AG10803 (cell line): ENCODE data around the gene HPN.

- RRBS = 2% methylated on average over 13 of the region's 91 CpGs
Measured at GRCh38 chr19:33176752-33177971, 17.0 kb upstream of the LRP3 start.

DNA sequence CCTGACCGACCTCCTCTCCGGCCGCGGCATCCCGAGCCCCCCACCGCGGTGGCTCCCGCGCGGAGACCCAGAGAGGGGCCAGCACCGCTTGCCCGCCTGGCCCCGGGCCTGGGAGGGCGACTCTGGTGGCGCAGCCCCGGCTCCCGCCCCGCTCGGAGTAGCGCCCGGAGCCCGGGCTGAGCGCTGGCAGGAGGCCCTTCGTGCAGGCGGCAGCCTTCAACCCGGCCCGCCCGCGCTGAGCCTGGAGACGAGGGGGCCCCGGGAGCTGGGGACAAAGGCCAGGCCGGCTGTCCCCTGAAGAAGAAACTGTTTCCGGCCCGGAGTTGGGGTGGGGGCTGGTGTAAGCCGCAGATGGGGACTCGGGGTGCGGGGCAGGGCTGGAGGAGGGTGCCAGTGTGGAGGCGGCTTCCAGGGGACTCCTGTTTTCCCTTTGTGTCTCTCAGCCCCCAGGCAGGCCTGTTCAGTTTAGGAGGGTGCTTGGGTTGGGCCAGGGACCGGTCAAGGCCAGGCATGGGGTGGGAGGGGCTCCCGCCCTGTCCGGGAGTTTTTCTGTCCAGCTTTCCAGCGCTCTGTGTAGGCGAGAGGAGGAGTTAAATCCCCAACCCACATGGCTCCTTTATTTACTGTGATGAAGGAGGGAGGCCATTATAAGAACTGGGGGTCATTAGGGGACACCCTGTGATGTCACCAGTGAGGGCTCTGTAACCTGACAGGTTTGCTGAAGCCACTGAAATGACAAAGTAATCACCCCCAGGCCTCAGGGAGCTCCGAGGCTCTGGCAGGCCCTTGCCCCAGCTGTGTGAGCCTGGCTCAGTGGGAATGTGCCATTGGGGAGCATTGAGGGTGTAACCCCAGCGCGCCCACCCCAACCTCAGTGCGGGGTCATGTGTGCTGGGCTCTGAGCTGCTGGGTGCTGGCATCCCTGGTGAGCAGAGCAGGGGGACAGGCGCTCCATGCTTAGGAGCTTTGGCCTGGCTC lies 1.1 kb downstream of the LRP3 start:
- RRBS = 2% methylated on average over 23 of the region's 48 CpGs

DNA sequence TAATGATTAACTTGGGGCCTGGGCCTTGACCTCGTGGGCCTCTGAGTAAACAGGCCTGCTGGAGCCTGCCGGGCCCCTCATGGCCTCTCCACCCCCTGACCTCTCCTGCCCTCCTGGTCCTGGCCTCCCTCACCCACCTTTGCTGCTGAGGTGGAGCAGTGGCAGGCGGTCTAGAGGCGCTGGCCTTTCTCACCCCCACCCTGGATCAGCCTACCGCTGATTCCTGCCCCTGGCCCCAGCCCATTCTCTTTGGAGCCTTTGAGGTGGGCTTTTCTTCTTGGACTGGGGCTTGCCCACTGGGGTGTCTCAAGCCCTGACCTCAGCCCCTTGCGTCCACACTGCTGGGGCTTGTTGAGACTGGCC lies 26.2 kb downstream of the CEBPA start:
- RRBS = 71% methylated on average over 1 of the region's 6 CpGs

DNA sequence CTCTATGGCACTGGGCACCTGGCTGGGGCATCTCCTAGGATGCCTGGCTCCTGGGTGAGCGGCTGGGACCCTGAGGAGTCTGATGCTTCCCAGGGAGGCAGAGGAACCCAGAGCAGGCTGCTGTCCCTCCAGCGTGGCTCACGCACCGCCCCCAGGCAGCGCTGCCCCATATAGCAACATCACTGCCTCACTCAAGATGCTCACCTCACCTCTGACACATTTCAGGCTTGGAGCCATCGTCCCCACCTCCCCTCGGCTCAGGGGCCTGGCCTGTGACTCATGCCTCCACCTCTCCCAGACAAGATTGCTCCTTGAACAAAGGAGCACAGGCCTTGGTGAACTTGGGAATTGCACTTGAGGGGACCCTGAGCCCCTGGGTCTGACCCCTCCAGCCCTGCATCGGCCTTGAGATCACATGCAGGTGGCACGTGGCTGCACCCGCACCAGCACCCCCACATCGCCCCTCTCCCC lies 11.4 kb downstream of the CEBPA start:
- RRBS = no CpG with 5 or more reads among the region's 11 CpGs

DNA sequence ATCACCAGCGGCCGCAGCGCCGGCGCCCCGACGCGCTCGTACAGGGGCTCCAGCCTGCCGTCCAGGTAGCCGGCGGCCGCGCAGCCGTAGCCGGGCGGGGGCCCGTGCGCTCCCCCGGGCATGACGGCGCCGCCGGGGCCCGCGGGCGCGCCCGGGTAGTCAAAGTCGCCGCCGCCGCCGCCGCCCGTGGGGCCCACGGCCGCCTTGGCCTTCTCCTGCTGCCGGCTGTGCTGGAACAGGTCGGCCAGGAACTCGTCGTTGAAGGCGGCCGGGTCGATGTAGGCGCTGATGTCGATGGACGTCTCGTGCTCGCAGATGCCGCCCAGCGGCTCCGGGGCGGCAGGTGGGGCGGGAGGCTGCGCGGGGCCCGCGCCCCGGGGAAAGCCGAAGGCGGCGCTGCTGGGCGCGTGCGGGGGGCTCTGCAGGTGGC lies 383 bp downstream of the CEBPA start:
- RRBS = 2% methylated on average over 43 of the region's 66 CpGs

DNA sequence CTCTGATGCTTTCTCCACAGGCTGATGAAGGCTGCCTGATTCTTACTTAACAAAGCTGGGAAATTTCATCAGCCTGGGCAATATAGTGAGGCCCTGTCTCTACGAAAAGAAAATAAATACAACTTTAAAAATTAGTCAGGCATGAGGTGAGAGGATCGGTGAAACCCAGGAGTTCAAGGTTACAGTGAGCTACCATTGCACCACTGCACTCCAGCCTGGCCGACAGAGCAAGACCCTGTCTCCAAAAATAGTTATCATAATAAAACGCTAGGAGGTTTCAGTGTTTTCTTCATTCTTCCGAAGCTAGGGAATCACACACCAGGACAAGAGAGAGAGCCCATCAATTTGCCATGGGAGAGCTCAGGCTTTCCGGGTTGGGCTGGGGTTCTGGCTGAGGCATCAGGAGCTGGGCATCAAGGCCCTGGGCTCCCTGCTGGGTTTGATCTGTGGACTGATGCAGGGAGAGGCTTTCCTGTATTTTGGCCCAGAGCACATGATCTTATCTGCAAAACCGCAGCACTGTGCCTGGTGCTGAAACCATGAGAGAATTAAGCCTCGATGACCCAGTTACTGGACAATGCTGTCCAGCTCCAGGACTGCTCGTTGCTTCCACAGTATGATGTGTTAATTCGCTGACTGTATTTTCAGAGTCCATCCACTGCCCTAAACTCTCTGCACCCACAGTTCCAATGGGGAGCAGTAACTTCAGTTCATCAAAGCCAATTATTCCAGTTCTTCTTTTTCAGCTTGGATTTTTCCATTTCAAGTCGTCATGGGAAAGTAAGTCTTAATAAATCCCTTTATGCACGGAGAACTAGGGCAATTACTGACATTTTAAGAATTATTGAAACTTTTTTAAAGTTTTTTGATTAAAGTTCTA lies 24.9 kb upstream of the CEBPG start:
- RRBS = no CpG with 5 or more reads among the region's 12 CpGs

DNA sequence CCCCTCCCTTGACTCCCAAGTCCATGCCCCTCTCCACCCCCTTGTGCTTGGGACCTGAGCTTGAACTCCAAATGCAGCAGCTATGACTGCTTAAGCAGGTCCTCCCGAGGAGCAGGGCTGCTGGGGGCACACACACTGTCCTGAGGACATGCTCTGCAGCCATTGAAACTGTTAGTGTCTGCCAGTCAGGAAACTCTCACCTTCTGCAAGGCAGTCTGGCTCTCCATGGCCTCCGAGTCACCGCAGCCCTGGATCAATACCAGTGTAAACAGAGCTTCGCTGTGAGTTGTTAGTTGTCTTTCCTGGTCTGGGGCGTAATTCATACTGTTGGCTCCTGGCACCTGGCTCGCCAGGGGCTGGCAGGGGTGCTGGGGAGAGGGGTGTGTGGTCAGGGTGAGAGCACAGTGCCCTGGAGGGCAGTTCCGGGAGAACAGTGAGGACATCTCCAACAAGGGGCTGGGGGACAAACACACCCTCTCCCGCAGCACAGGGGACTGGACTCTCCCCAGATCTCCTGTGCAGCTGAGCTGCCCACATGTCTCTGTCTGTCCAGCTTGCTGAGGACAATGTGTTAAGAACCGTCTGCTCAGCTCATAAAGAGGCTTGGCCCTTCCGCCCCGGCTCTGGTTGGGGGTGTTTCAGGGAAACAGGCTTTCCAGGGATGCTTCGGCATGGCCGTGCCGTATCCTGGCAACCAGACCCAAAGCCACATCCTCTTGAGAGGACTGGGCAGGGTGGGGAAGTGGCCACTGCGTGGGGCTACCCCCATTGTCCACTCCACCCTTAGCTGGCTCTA lies 41.3 kb upstream of the CHST8 start:
- RRBS = no CpG with 5 or more reads among the region's 15 CpGs

GRCh38 chr19:33883843-33884807 lies 87.5 kb downstream of the KCTD15 start:
- RRBS = no CpG with 5 or more reads among the region's 16 CpGs

- RRBS = 4% methylated on average over 4 of the region's 54 CpGs
Measured at GRCh38 chr19:33906718-33907738, 110.4 kb downstream of the KCTD15 start.

DNA sequence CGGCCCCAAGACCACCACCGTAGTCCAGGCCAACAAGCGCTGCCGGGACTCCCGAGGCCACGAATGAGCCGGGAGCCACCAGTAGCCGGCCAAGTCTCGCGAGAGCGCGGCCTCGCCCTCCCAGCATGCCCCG lies 137 bp upstream of the LSM14A start:
- RRBS = 5% methylated on average over 4 of the region's 14 CpGs

DNA sequence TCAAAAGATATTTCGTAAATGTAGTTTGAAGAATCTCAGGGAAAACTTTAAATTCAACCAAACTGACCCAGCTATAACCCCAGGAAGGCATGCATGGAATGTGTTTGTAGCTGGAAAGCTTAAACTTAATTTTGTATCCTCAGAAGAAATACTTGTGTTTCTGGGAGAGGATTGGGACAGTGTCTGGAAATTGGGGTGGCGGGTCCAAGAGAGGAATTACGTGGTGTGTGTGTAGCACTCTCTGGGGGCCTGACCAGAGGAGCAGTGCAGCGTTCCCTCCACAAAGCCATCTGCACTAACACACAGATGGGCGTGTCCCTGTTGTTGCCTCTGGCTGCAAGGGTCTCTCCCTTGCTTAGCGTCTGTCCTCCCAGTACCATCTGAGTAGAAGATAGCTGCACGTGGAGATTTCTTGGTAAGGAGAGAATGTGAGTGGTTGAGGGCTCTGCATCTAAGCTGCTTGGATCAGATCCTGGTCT lies 6.4 kb downstream of the GARRE1 start:
- RRBS = no CpG with 5 or more reads among the region's 7 CpGs

GRCh38 chr19:34299588-34299954 lies 45.2 kb downstream of the GARRE1 start:
- RRBS = no CpG with 5 or more reads among the region's 5 CpGs

DNA sequence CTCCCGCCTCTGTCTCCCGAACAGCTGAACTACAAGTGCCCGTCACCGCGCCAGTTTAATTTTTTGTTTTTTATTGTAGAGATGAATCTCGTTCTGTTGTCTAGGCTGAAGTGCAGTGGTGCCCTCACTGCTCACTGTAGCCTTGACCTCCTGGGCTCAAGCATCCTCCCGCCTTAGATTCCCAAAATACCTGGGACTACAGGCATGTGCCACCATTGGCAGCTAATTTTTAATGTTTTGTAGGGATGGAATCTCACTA lies 2.5 kb upstream of the WTIP start:
- RRBS = no CpG with 5 or more reads among the region's 7 CpGs

DNA sequence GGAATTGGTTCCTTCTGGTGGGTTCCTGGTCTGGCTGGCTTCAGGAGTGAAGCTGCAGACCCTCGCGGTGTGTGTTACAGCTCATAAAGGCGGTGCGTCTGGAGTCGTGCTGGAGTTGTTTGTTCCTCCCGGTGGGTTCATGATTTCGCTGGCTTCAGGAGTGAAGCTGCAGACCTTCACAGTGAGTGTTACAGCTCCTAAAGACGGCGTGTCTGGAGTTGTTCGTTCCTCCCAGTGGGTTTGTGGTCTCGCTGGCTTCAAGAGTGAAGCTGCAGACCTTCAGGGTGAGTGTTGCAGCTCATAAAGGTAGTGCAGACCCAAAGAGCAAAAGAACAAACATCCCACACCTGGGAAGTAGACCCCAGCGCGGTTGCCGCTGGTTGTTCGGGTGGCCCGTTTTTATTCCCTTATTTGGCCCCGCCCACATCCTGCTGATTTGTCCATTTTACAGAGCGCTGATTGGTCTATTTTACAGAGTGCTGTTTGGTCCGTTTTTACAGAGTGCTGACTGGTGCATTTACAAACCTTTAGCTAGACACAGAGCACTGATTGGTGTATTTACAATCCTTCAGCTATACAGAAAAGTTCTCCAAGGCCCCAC lies 1.2 kb downstream of the SCGB2B2 start:
- RRBS = no CpG with 5 or more reads among the region's 19 CpGs

GRCh38 chr19:34832793-34833221 lies 59.8 kb upstream of the ZNF599 start:
- RRBS = 57% methylated on average over 5 of the region's 28 CpGs

GRCh38 chr19:35000852-35001631 lies 919 bp downstream of the GRAMD1A start:
- RRBS = 2% methylated on average over 15 of the region's 29 CpGs

- RRBS = no CpG with 5 or more reads among the region's 13 CpGs
Measured at GRCh38 chr19:35011211-35011661, 11.1 kb downstream of the GRAMD1A start.

DNA sequence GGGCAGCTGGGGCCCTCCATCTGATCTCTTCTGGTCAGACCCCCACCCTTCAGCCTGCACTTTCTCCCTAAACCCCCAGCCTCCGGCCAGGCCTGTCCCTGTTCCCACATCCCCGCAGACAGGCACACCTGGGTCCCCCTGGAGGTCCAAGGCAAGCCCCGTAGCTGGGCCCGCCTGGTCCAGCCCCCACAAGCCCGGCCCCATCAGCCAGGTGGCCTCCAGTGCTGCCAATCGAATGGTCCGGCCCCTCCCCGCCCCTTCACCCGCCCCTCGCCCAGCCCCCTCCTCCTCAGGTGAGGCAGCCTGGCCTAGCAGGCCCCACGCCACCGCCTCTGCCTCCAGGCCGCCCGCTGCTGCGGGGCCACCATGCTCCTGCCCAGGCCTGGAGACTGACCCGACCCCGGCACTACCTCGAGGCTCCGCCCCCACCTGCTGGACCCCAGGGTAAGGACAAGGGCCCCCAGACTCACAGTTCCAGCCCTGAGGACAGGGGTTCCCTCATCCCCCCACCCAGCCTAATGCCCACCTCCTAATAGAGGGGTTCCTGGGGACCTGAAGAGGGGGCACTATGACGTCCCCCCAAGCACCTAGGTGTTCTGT lies at the start of gene HPN:
Gene HPN (plus strand): TSS at position 293 of the 600 bp plus-strand sequence.
- RRBS = 0% methylated on average over 1 of the region's 20 CpGs

GRCh38 chr19:35055589-35056477 lies 14.3 kb downstream of the HPN start:
- RRBS = no CpG with 5 or more reads among the region's 8 CpGs

- RRBS = no CpG with 5 or more reads among the region's 4 CpGs
Measured at GRCh38 chr19:35063627-35063925, 22.1 kb downstream of the HPN start.